RPMI7951 (cell line): ENCODE measurements around a stretch of chr6.

GRCh38 chr6:157768988-157769525 lies 54.0 kb upstream of the SNX9 start:
- RAMPAGE, long total RNA, result no peak

DNA sequence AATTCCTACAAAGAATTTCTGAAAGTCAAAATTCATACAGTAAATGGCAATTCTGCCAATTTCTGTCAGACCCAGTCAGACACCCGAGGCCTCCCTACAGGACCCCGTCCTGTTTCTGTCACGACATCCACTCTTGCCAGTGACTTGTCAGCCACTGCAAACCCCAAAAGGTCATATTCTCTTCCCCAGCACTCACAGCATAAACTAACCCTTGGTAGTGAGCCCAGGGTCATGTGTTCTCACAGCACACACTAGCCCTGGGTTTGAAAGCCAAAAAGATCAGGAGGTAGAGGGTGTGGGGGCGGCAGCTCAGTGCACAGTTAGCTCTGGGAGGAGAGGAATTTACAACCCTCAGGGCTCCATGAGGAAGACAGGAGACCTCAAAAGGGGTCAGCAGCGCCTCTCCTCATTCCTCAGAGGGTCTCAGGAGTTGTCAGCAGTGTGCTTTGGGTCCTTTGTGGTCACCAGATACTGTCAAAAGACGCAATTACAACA lies 9.9 kb upstream of the SNX9 start:
- RAMPAGE, long total RNA, result no peak

- RAMPAGE, long total RNA, result no peak
Measured at GRCh38 chr6:157874979-157875634, 52.1 kb downstream of the SNX9 start.

- RAMPAGE, long total RNA, result no peak
Measured at GRCh38 chr6:157908095-157909405, 73.1 kb upstream of the SYNJ2 start.

- RAMPAGE, long total RNA, result no peak
Measured at GRCh38 chr6:157938348-157938844, 43.3 kb upstream of the SYNJ2 start.

DNA sequence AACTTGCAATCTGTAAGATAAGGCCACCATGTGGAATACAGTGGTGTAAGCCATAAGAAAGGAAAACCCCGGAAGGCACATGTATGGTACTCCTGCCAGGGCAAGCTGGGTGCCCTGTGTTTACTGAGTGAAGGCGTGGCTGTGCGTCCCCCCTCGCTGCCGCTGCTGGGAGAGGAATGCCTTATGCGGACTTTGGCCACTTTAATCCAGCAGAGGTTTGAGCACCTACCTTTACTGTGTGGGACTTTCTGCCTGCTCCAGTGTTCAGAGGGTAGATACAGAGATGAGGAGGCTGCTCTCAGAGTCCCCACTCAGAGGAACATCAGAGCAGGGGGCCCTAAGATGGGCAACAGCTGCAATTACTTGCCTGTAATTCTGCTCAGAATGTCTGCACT lies 52.6 kb downstream of the SYNJ2 start:
- RAMPAGE, long total RNA, result no peak

- RAMPAGE, long total RNA, result no peak
Measured at GRCh38 chr6:158043654-158044596, 62.3 kb downstream of the SYNJ2 start.

- RAMPAGE, long total RNA, result no peak
Measured at GRCh38 chr6:158096386-158097062, 71.5 kb downstream of the SERAC1 start.

- RAMPAGE, long total RNA, result no peak
Measured at GRCh38 chr6:158379170-158379870, 67.1 kb downstream of the TULP4 start.

GRCh38 chr6:158479726-158479972 lies 80.2 kb upstream of the TMEM181 start:
- RAMPAGE, long total RNA, result no peak

GRCh38 chr6:158503733-158504266 lies 56.1 kb upstream of the TMEM181 start:
- RAMPAGE, long total RNA, result no peak

DNA sequence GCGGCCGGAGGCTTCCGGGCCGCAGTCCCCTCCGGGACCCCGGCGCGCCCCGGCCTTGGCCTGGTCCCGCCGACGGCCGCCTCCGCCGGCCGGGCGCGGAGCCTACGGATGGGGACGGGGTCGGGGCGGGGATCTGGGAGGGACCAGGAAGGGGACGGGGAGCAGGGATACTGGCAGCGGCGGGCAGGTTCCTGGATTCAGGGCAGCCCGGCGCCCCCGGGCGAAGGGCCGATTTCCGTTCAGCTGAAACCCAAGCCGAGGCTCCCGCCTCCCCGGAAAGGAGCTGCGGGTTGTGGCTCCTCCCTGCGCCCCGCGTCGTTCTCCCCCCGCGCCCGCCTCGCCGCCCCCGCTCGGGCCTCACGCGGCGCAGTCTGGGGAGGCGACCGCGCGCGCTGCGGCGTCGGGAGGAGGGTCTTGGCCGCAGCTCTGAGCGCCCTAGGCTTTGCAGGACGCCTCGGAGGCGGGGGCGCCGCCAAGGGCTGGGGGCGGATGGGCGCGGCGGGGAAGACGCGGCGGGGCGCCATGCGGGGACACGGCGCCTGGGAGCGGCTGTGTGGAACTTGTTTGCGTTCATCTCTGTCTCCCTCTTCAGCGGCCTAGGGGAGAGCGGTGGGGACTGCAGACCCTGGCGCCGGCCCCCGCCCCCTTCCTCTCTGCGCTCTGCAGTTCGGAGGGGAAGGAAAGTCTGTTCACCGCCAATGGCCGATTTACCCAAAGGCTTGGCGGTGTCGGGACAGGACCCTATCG lies 22.8 kb upstream of the TMEM181 start:
- RAMPAGE, long total RNA, result no peak

- RAMPAGE, long total RNA, result no peak
Measured at GRCh38 chr6:158567426-158567877, 7.6 kb downstream of the TMEM181 start.

DNA sequence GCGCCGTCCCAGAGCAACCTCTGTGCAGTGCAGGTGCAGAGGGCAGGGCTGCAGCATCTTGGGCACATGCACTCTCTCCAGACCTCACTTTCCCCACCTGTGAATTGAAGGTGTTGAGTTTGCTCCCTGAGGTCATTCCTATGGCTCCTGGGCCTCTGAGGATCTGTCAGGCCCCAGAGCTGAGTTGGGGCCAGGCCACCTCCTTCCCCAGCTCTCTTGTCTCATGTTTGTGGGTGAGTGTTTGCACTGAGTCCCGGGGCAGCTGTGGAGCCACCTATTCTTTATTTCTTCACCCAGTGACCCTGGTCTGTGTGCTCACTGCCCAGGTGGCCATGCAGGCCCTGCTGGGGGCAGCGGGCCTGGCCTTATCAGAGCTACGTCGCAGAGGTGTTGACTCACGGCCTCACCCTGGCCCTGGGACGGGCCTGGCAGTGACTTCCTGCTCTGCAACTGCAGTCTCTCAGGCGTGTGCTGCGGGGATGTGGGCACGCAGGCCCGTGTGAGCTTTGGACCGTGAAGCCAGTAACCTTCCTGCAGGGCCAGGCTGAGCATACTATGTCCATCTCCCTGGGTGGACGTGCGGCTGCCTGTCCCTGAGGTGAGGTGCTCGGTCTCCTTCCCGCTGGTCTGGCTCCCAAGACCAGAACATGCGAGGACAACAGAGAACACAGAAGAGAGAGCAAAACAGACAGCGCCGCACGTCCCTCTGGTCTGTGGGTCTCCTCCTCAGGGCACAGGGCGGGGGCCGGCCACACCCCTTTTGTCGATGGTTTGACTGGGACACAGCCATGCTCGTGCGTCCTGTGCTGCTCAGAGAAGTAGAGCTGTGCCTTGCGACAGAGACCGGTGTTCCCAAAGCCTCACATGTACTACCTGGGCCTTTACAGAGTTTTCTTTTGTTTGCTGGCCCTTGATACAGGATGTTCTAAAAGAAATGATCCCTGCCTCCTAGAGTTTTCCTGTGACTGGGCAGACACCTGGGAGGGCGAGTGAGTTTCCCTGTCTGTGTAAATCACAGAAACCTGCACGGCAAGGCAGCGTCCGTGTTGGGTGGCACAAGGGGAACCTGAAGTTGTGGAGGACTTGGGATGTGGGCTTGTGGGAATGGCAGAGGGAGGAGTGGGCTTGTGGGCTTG lies 12.2 kb downstream of the TMEM181 start:
- RAMPAGE, long total RNA, result no peak

GRCh38 chr6:158611371-158612498 lies 32.8 kb downstream of the DYNLT1 start:
- RAMPAGE, long total RNA, result no peak

DNA sequence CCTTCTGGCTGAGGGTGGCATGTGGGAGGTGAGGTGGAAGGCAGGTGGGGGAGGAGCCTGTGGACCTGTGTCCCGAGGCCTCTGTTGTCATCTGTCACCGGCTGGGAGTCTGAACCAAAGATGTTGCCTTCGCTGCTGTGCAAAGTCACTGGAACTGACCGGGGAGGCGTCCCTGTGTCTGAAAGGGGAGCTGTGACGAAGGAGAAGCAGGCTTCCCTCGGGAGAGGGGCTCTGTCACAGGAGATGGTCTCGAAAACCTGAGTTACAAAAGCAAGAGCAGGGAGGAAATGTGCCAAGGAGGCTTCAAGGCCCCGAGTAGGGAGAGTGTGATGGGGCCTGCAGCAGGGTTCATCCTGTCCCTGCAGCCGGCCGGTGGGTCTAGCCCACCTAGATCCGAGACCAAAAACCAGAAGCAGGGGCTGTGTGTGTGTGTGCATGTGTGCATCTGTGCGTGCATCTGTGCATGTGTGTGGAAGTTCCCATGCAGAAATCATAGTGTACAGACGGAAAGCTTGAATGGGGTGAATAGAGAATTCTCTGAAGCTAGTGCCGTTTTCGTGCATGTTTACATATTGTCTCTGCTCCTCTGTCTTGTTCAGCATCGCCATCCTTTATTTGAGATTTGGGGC lies 16.6 kb downstream of the DYNLT1 start:
- RAMPAGE, long total RNA, result no peak

GRCh38 chr6:158686751-158688050 lies 37.3 kb downstream of the SYTL3 start:
- RAMPAGE, long total RNA, result no peak

GRCh38 chr6:158711052-158711837 lies 61.4 kb downstream of the SYTL3 start:
- RAMPAGE, long total RNA, result no peak

- RAMPAGE, long total RNA, result no peak
Measured at GRCh38 chr6:158801362-158802292, 17.5 kb downstream of the EZR start.

DNA sequence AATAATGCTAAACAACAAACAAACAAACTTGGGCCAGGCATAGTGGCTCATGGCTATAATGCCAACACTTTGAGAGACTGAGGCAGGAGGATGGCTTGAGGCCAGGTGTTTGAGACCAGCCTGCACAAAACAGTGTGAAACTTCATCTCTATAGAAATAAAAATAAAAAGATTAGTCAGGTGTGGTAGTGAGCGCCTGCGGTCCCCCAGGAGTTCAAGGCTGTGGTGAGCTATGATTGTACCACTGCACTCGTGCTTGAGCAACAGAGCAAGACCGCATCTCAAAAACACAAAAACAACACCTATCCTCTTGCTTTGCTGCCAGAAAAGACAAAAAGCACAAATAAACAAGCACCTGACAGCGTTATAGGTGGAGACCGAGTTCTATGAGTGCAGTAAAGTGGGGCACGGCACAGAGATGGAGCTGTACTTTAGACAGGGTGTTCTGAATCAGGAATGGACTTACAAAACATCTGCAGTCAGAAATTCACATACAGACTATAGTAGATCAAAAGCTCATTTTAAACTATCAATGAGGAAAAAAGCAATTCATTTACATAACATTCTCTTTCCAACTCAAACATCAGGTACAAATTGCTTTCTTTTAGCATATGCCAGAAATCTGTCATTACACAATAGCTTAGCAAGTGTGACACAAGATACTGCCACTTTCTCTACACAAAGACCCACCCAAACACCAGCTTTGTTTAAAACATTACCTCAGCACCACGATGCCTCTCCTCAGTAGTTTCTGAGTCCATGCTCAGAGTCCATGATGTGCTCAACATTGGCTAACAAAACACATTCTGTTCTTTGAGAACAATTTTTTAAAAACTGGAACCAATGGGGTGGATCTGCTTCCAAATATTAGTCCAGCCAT lies 10.1 kb downstream of the EZR start:
- RAMPAGE, long total RNA, result no peak